Pericardium fibroblast (primary cell): ENCODE results near the genes BRAF, EPHB6, PIP and TMEM139.

- RAMPAGE, long total RNA: no peak
Observed at GRCh38 chr7:140827116-140827678, 97.5 kb downstream of the BRAF start.

DNA sequence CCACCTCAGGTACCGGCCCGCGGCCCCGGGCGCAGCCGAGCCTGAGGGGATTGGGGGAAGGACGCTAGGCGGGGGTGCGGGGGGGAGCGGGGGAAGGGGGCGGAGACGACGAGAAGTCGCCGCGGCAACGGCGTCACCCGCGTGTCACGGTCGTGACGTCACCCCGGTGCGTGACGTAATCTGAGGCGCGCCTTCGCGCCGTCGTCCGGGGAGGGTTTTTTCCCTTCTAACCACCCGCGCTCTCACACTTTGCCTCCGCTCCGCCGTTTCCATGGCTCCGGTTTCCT is at the start of gene BRAF:
TSS of gene BRAF (minus strand) at position 60 of the 287 bp plus-strand sequence.
- RAMPAGE, long total RNA: no peak

- RAMPAGE, long total RNA: no peak
Observed at GRCh38 chr7:140925228-140925577, 474 bp upstream of the BRAF start.

GRCh38 chr7:141067803-141068332 is 6.0 kb upstream of the TMEM178B start:
- RAMPAGE, long total RNA: no peak

GRCh38 chr7:141071018-141071736 is 2.7 kb upstream of the TMEM178B start:
- RAMPAGE, long total RNA: no peak

DNA sequence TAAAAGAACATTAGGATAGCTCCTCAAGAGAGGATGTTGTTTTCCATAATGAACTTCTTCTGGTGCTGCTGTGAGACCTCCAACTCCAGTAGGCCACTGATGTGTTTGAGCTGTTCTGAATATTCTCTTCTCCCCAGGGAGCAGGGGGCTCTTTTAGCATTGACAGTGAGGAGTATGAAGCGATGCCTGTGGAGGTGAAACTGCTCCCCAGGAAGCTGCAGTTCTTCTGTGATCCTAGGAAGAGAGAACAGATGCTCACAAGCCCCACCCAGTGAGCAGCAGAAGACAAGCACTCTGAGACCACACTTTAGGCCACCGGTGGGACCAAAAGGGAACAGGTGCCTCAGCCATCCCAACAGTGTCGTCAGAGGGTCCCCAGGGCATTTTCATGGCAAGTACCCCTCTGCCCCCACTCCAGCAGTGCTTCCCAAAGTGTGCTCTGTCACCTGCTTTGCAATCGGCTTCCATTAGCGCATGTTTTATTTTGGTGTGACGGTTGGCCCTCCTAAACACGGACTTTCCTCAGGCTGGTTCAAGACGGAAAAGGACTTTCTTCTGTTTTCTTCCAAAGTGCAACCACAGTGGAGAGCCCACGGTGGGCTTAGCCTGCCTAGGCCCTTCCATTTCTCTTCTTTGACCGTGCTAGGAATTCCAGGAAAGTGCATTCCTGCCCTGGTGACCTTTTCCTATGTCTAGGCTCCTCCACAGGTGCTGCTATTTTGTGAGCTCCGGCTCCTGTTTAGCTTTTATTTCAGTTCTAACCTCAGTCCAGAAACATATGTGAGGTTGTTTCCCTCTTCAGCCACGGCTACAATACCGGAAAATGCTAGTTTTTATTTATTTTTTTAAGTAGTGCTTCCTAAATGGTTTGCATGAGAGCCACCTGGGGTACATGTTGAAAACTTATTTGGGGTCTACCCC is 49.1 kb downstream of the DENND11 start:
- RAMPAGE, long total RNA: no peak

DNA sequence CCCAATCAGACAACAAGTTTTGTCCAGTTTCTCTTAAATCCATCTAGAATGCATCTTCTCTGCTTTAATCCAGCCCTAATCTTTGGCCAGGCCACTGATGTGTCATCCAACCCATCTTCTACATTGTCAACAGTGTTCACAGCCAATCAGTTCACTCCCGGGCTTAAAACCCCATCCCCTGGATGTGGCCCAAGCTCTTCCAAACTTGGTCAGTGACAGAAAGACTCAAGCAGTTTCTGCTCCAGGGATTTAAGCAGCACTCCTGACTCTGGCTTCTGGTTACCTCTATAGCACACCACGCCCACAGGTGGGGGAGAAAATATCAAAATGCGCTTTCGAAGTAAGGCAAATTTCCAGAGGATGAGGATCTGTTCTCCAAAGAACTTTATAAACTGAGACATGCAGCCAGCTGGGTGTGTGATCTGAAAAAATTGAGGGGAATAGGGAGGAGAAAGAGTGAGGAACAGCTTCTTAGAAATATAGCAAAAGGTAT is 35.9 kb downstream of the DENND11 start:
- RAMPAGE, long total RNA: no peak

GRCh38 chr7:141779515-141779994 is 3.1 kb downstream of the TAS2R4 start:
- RAMPAGE, long total RNA: no peak

GRCh38 chr7:142384228-142385218 is 126.7 kb upstream of the PRSS58 start:
- RAMPAGE, long total RNA: no peak

GRCh38 chr7:142711735-142712049 is 37.6 kb upstream of the PRSS1 start:
- RAMPAGE, long total RNA: no peak

GRCh38 chr7:142713274-142713473 is 36.1 kb upstream of the PRSS1 start:
- RAMPAGE, long total RNA: no peak

- RAMPAGE, long total RNA: no peak
Observed at GRCh38 chr7:142788103-142789293, 17.7 kb downstream of the PRSS2 start.

- RAMPAGE, long total RNA: no peak
Observed at GRCh38 chr7:142799463-142800113, 28.8 kb downstream of the PRSS2 start.

GRCh38 chr7:142854873-142855349 is at the start of gene EPHB6:
Gene EPHB6 (plus strand): TSS chr7:142855076.
- RAMPAGE, long total RNA: start-site peak on the plus strand at chr7:142855081-142855137, 404 and 202 reads in 2 replicates

DNA sequence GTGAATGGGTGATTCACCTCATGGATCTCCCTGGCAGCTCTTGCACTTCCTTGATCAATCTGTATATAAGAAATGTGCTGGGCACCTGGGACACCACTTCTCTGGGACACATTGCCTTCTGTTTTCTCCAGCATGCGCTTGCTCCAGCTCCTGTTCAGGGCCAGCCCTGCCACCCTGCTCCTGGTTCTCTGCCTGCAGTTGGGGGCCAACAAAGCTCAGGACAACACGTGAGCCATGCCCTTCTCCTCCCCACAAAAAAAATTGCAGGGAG is at the start of gene PIP:
TSS of gene PIP (plus strand) at position 93 of the 271 bp plus-strand sequence.
- RAMPAGE, long total RNA: no peak

- RAMPAGE, long total RNA: no peak
Observed at GRCh38 chr7:143222683-143223197, 903 bp downstream of the TAS2R40 start.

- RAMPAGE, long total RNA: no peak
Observed at GRCh38 chr7:143284428-143285295, at the start of gene TMEM139. Gene TMEM139 (plus strand): TSS chr7:143284958.

DNA sequence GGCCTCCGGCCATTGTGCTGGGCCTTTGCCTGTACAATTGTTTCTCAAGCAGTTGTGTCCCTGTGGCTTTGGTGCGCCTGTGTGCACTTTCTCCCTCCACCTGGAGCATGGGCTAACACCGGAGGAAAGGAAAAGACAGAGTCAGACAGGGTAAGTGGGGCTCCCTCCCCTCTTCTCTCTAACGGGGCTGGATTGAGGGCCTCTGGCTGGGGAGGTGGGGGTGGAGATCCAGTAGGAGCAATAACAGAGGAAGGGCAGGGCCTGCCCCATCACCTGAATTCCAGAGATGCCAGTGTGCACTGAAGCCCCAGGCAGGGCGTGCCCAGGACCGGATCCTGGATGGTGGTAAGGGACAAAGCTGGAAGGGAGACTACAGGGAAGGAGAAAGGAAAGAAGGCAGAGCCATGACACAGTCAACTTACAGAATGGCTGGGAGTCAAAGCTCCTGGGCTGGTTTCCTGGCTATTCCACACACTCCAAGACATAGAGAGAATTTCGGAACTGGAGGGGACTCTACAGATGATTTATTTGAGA is 605 bp downstream of the TMEM139 start:
- RAMPAGE, long total RNA: no peak

DNA sequence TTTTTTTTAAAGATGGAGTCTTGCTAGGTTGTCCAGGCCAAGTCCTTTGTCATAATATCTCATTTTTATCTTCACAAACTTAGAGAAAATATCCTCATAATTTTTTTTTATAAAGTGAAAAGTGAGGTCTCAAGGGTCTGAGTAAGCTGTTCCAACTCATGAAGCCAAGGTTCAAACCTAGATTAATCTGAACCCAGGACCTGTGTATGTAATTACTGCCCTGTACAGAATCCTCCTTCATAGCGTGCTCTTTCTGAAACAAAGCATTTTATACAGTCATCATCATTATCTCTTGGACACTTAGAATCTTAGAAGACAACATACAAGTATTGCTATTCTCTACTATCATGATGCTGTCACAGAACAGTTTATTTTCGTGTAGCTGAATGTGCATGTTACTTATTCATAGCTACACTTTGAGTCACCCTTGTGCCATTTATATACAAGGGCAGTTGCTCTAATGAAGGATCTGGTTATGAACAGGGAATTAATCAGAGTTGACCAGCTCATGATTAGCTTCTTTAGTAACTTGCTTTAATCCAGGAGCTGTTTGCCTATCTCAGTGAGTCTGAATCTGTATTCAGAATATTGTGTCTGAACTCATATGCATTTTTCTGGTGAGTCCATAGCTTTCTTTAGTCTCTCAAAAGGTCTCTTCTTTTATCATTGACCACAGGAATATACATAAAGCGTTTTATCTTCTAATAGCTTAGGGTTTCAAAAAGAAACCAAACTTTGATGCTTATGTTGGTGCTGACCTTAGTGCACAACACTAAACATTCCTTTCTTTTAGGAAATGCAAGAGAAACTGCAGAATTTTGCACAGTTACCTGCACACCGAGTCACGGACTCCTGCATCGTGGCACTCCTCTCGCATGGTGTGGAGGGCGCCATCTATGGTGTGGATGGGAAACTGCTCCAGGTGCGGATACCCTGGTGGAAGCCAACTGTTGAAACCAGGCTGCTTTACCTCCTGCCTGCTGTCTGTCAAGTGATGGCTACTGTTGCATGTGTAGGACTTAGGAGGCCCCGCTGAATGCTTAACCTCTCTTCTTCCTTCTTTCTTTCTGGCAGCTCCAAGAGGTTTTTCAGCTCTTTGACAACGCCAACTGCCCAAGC is 11.3 kb downstream of the CASP2 start:
- RAMPAGE, long total RNA: no peak

GRCh38 chr7:143371905-143372642 is 9.1 kb upstream of the ZYX start:
- RAMPAGE, long total RNA: no peak